Fallopian tube (tissue), 1 donor: Measurements from ENCODE around the genes HUWE1, PHF8, FGD1 and MTMR8.

DNA sequence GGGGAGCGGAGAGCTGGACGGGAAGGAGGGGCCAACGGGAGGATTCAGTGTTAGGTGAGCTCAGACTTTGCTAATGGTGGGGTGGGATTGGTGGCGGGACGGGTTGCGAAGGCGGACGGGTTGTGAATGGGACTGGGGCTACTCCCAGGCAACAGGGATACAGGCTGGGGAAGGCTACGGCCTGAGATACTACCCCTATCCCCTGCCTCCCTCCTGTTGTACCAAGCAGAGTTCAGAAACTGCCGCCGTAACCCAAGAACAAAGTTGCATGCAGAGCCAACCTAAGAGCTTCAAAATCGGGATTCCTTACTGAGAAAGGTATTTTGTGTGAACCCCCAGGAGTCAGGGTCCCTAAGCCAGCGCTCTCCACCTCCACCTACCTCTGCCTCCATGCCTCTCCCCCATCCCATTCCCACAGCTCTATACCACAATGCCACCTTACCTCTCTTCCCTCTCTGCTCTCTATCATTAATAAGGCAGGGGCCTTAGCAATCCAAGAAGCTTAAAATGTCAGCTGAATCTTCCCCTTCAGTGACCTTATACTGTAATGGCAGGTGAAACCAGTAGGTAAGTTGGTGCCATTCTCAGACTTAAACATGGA lies 512 bp downstream of the RIBC1 start:
- PRO-cap: unidirectional peak, plus-strand start at position 157 of the sequence

GRCh38 chrX:53535893-53536935 lies 102.0 kb upstream of the HSD17B10 start:
- PRO-cap: no peak

DNA sequence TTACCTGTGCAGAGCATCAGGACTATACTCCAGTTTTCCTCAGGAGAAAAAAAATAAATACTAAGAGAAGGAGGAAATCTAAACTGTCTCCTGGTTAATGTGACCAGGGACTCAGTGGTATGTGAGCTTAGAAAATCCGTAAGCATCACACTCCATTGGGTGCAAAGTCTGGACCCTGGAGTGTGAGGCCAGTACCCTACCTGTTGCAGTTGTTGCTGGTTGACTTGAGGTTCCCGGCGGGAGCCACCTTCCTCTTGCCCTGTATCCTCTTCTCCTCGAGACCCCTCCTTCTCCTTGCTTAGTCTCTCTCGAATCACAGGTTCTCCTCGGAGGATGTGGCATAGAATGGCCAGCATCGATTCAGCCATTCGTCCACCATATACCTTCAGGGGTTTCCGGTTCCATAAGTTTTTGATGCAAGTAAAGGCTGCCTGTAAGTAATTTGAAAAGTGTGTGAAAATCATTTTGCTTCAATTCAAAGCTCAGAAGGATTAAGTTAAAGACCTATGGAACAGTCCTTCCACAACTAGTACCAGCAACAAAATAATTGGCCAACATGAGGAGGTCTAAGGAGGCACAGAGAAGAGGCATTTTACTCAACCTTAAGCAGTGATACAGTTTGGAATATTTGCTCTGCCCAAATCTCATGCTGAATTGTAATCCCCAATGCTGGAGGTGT lies 94.2 kb downstream of the HUWE1 start:
- PRO-cap: no peak

GRCh38 chrX:53685868-53687232 lies at the start of gene HUWE1:
TSS of gene HUWE1 (minus strand) at chrX:53686719.
- PRO-cap: bidirectional peak, plus-strand start at chrX:53686515, minus-strand start at chrX:53686336; bidirectional peak, plus-strand start at chrX:53686800, minus-strand start at chrX:53686719

DNA sequence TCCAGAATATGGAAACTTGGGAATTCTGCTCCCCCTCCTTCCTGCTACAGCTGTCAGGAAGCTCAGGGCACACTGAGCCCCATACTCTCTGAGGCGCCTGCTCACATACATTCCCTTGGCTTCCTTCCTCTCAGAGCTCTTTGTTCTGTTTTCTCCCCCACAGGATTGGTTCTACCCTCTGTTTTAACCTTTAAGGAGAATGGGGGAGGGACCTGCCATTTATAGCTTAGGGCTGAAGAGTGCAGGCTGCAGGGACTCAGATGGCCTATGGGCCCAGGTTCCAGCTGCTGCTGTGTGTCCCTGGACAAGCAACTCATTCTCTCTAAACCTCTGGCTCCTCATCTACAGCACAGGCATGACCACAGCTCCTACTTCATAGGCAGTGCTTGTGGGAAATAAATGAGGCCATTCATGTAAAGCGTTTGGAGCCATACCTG lies 70.7 kb upstream of the HUWE1 start:
- PRO-cap: no peak

DNA sequence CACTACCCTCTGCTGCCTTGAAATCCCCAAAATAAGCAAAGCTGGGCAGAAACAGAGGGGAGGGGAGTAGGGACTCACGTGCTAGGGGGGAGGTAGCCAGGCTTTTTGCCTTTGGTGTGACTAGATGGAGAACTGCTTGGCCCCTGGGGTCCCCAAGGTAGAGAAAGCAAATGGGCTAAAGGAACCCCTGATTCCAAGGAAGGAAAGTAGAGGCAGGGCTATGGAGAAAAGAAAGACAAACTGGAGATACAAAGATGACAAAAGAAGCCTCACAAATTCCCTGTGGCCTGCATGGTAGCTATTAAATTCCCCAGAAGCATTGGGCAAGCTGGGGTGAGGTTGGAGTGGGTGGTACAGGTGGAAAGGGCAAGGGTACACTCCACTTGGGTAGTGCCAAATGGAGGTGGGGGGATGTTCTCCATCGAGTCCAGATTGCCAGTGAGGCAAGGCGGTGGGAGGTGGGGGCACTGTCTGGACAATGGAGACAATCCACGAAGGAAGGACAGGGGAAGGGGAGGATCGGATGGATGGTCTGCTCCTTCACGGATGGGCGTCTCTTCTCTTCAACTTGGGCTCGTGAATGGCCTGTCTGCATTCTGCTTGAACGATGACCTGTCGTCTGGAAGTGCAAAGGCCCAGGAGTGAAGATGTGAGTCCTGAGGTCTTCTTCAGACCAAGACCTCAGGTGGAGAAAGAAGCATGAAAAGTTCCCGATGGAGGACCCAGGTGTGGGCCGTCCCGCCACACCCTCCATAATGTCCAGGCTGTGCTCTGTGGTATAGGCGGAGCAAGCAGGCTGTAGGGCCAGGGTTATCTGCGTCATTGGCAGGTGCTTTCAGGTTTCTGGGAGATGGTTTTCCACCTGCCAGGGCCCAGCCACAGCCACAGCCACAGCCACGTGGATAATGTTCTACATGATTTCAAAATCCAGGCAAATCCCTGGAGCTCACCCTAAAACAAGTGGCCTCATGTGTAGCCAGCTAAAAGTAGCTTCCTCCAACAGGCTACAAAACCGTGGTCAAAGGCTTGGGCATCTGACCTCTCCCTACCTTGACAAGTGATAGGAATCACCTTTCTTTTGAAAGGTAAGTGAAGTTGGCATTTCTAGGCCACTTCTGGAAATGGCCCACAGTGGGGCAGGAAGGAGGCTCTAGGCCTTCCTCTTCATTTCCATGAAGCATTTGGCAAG lies 106.4 kb downstream of the PHF8 start:
- PRO-cap: no peak

DNA sequence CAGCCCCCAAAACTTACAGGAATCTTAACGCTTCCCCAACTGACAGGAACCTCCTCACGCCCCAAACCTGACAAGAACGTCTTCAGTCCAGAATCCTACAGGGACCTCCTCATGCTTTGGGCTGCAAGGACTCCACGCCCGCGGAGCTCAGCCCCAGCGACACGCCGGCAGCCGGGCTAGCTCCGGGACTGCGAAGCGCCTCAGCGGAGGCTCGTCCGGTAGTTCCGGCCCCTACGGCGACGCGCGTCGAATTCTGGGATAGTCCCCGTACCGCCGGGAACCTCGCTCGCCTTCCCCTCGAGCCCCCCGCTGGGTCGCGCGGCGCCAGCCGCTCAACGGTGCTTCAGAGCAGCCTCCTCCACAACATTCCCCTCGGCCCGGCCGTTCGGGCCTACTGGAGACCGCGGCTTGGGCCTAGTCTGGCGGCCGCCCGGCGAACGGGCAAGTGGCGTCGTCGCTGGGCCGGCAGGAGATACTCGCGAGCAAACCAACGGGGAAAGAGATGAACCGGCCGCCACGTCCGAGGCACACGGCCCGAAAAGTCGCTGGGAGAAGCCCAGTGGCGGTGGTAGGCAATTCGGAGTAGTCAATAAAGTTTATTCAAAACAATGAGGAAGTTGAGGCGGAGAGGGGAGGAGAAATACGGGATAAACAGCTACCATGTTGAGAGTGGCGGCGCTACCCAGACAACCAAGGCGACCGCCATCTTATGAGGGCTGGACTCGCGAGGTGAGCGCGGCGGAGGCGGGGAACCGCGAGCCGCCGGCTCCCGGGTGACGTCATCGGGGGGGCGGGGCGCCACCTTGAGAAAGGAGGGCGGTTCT lies at the start of gene PHF8:
Gene PHF8, minus strand, starts transcription at position 729 of the 824 bp plus-strand sequence.
- PRO-cap: bidirectional peak, plus-strand start at position 268 of the sequence, minus-strand start at position 226 of the sequence; bidirectional peak, plus-strand start at position 782 of the sequence, minus-strand start at position 591 of the sequence

DNA sequence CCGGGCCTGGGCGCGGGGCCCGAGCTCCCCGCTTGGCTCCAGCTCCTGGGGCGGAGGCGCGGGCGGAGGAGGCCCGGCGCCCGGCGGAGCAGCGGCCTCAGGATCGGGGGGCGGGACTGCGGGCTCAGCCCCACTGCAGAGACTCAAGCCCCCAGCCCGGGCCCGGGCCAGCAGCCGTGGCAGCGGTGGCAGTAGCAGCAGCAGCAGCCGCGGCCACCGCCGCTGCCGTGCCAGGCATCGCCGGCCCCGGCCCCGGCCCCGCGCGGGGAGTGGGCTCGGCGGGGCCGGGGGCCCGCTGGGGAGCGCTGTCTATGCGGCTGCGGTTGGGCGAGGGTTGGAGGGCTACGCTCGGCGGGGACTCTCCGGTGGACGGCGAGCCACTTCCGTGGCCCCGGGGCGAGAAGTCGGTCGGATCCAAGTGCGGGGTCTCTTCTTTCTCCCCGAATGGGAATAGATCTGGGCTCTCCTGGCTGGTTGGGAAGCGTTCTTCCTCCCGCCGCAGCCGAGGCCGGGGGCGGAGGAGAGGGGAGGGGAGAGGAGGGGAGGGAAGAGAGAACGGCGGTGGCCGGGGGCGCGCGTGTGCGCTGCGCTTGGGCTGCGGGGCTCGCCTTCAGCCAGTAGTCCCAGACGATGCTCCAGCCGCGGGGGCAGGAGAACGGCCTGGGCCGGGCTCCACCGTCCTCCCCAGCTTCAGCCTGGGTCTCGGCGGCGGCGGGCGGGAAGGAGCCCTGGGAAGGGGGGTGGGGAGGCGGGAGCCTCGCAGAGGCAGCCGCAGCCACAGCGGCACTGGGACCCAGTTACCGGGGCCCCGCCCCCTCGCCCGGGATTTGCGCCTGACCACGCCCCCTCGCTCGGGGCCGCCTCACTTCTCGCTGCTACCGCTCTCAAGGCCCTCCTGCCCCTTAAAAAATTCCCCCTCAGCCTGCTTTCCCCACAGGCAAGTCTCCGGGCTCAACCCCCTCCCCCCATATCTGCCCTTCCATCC lies at the start of gene FGD1:
Gene FGD1, minus strand, starts transcription at position 799 of the 985 bp plus-strand sequence.
- PRO-cap: bidirectional peak, plus-strand start at position 552 of the sequence, minus-strand start at position 502 of the sequence; bidirectional peak, plus-strand start at position 865 of the sequence, minus-strand start at position 799 of the sequence

DNA sequence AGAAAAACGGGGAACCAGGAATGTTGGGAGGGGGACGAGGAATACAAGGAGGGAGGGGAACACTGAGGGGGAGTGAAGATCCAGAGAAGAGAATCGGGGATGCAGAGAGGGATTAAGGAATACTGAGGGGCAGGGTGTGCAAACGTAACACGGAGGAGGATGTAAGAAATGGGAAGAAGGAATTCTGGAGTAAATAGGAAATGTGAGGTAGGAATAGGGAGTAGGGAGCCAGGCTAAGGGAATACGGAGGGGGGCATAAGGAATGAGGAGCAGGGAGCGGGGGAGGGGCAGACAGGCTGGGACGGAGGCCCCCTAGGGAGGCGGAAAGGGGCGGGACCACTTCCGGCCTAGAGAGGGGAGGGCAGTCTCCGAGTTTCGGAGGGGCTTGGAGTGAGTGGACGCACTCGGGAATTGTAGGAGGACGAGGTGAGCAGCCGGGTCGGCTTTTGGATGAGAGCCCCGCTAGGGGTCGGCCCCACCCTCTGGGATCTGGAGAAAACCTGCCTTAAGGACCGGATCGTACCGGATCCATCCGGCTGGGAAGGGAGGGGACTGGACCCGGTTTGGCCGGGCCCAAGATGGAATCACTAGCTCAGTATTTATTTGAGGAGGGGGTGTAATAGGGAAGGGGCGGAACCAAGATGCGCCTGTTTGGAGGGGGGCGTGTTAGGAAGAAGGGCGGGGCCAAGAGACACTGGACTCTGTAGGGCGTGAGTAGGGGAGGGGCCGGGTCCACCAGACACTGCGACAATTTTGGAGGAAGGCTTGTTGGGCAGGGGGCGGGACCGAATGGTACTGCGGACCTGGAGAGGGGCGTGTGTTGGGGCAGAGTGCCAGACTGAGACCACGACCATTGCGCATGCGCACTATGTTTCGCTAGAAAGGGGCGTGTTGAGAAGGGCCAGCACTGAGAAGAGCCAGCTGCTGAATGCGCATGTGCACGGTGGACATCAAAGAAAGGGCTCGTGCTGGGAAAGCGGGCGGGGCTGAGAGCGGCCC lies 762 bp downstream of the MAGED2 start:
- PRO-cap: bidirectional peak, plus-strand start at position 371 of the sequence, minus-strand start at position 257 of the sequence; bidirectional peak, plus-strand start at position 735 of the sequence, minus-strand start at position 589 of the sequence; bidirectional peak, plus-strand start outside the sequence, minus-strand start at position 845 of the sequence

- PRO-cap: no peak
These were observed 16.1 kb downstream of the MAGED2 start for GRCh38 chrX:54823646-54824092.

GRCh38 chrX:55159569-55159768 lies 1.5 kb downstream of the FAM104B start:
- PRO-cap: unidirectional peak, minus-strand start at chrX:55159654

GRCh38 chrX:56017142-56017477 lies 215.0 kb upstream of the KLF8 start:
- PRO-cap: no peak

- PRO-cap: unidirectional peak, plus-strand start at chrX:57591495
These were observed 639 bp upstream of the ZXDB start for GRCh38 chrX:57591165-57591578.

- PRO-cap: no peak
These were observed 204.6 kb upstream of the SPIN4 start for GRCh38 chrX:63555655-63556299.

DNA sequence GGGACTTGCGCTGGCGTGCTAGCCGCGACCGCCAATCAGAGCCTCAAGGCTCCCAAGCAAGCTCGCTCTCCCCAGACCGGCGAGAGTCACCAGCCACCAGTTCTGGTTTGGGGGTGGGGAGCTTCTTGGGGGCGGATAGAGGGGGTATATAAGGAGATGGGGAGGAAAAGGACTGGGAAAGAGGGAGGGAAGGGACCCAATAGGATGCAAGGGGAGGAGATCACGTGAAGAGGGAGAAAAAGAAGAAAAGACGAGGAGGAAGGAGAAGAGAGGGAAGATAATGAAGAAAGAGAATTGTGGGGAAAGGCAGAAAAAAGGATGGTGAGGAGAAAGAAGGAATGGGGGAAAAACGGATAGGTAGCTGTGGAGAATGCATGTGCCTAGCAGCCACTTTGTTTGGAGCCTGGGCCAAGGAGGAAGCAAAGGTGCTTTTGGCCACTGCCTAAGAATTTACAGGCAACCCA lies 29.7 kb downstream of the ARHGEF9 start:
- PRO-cap: bidirectional peak, plus-strand start at position 74 of the sequence, minus-strand start outside the sequence

DNA sequence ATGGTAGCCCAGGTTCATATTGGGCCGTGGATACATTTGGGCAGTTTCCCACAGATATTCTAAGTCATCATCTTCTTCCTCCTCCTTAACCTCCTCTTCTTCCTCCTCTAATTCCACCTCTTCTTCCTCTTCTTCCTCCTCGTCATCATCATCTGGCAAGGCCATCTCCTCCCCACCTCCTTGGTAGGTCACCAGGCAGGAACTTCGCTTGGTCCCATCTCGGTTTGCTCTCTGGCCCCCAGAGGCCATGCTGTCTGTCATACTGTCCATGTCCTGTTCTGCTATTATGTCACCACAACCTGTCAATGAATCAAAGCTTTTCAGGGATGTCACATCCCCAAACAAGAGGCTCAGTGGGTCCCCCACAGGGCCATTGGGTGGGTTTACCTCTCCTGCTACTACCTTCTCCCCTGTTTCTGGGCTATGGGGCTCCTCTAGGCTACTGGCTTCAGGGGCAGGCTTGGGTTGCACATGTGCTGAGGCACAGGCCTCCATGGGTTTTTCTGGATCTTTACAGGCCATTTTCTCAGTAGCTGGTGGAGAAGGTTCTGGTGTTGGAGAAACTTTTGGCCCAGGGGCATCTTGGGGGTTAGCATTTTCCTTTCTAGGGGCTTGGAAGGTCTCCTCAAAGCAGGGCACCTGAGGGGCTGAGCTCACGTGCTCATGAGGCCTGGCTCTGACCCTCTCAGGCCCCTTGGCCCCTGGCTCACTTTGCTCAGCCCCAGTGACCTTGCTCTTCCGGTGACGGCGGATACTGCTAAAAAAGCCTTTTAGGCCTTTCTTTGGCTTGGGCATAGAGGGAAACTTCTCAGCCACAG lies 13.3 kb downstream of the AMER1 start:
- PRO-cap: no peak

GRCh38 chrX:64394841-64395771 lies at the start of gene MTMR8:
TSS of gene MTMR8 (minus strand) at chrX:64395452.
- PRO-cap: unidirectional peak, minus-strand start at chrX:64395424

DNA sequence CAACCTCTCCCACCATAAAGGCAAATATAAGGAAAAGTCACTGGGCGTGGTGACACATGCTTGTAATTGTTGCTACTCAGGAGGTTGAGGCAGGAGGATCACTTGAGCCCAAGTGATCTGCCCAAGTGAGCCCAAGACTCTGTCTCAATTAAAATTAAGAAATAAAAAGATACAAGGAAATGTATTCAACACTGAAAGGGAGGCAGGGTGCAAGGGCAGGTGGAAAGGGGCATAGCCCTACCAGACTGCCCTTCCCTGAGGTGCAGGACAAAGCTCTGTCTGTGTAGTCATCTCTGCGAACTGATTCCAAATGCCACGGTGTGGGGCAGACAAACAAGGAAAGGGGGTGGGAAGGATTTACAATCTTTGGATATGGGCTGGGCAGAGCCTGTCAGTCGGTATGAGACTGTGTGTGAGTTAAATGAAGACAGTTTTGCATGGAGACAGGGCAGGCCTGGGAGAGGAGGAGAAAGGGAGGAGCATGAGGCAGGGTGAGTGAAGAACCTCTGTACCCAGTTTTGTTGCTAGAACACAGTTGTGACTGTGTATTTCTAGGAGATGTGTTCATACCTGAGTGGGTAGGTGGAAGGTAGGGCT lies 59.6 kb upstream of the MSN start:
- PRO-cap: no peak

GRCh38 chrX:65700752-65701674 lies 33.6 kb downstream of the MSN start:
- PRO-cap: no peak

GRCh38 chrX:65704087-65704624 lies 36.7 kb downstream of the MSN start:
- PRO-cap: no peak